Lower leg skin (tissue), 2 donors: ENCODE results near the genes C1orf21, HMCN1 and PLA2G4A.

- PRO-cap = no peak
- RAMPAGE, long total RNA, 2 experiments = no peak in any of the 2 experiments
Measured at GRCh38 chr1:183433691-183434167, 15.5 kb upstream of the NMNAT2 start.

GRCh38 chr1:183552388-183553022 is 37.8 kb downstream of the NCF2 start:
- PRO-cap = no peak
- RAMPAGE, long total RNA, 2 experiments = no peak in any of the 2 experiments

DNA sequence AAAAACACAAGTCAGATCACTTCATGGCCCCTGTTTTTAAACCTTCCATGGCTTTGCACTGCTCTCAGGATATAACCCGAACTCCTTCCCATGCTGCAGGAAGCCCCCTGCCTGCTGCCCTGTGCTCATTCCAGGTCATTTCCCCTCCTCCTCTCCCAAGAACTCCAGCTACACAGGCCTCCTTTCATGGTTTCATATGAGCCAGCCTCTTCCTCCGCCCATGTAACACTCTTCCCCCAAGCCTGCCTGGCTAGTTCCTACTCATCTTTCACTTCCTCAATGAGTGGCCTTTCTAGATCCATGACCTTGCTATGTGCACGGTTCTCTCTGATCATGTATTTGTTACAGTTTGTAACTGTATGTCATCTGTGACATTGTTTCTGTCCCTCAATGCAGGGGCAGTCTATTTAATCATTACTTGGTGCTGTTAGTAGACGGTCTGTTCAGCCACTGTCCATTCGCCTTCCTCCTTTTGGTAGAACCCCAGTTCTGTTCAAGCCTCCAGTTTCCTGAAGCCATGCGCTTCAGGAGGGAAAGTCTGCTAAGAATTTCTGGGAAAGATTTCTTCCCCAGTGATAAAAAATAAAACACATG is 3.2 kb upstream of the NCF2 start:
- PRO-cap = no peak
- RAMPAGE, long total RNA, 2 experiments = no peak in any of the 2 experiments

DNA sequence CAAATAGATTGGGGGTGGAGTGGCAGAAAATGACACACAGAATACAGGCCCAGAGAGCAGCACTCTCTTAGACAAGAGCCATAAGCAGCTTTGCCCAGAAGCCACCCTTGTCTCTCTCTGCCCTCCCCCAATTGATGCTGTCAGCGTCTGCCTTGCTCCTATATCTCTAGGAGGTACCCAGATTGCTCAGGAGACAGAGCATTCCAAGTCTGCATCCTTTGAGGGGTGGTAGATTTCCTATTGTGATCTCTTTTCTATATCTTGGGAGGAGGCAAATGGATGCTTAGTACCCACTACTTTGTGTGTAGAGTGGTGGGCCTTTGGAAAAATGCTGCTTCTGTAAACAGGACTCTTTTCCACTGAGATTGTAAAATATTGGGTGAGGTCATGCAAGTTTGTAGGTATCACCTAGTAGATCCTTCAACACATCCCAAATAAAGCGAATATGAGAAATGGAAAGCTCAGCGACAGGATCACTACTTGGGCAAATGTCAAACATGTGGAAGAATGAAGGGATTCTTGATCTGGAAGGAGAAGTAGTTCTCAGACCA is 1.9 kb downstream of the RGL1 start:
- PRO-cap = no peak
- RAMPAGE, long total RNA, 2 experiments = no peak in any of the 2 experiments

DNA sequence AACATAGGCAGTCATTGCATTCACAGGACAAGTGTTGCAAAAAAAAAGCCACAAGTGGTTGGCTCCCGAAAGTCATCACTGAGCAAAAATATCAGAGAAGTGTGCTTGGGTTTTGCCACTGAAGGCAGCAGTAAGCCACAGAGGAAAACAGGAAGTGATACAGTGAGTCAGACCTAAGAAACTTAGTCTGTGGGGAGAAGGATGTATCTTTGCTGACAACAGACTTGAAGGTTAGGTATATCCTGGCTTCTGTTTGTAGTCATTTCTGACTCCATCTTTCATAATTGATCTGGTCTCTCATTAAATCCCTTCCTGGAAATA is 80.9 kb downstream of the COLGALT2 start:
- PRO-cap = unidirectional peak, minus-strand start at position 80 of the sequence
- RAMPAGE, long total RNA, 2 experiments = no peak in any of the 2 experiments

- PRO-cap = no peak
- RAMPAGE, long total RNA, 2 experiments = no peak in any of the 2 experiments
Measured at GRCh38 chr1:184035035-184035238, 2.6 kb downstream of the COLGALT2 start.

DNA sequence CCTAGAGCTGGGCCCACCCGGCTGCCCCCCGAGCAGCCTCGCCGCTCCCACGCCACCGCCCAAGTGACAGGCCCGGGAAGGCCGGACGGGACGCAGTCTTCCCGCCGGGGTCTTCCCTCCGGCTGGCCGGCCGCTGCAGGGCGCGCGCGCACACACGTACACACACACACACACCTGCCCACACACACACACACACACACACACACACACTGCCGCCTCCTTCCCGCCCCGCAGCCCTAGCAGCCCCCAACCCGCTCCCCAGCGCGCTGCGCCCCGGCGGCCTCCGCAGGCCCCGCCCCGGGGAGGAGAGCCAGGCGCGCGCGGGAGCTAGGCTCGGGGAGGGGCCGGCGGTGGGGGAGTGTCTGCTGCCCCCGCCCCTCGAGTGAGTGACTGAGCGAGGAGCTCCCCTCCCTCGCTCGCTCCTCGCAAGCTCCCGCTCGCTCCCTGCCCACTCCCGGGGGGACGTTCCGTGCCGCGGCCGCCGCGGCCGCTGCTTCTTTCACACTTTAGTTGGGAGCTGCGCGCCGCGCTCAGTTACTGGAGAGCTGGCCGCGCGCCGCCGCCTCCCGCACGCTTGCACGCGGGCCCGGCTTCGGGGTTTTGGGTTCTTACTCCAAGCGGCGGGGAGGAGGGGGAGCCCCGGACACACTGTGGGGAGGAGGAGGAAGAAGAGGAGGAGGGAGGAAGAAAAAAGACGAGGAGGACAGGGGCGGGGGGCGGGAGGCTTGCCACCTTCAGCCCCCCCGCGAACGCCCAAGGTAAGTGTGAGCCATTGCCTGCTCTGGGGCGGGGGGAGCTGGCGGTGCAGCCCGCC is at the start of gene C1orf21:
C1orf21 (plus strand) TSS at position 419 of the 814 bp plus-strand sequence.
- PRO-cap = bidirectional peak, plus-strand start at position 451 of the sequence, minus-strand start at position 299 of the sequence
- RAMPAGE, long total RNA, 2 experiments = start-site peak on the plus strand in 2 of 2 experiments, centred at positions 439 to 471 of the sequence, 934 to 1,274 reads per replicate

GRCh38 chr1:184395860-184396338 is 9.1 kb downstream of the C1orf21 start:
- PRO-cap = no peak
- RAMPAGE, long total RNA, 2 experiments = start-site peak on the plus strand in 1 of 2 experiments, at chr1:184396076-184396281 at its widest, 13 reads per replicate

GRCh38 chr1:184518548-184519504 is 132.0 kb downstream of the C1orf21 start:
- PRO-cap = no peak
- RAMPAGE, long total RNA, 2 experiments = no peak in any of the 2 experiments

DNA sequence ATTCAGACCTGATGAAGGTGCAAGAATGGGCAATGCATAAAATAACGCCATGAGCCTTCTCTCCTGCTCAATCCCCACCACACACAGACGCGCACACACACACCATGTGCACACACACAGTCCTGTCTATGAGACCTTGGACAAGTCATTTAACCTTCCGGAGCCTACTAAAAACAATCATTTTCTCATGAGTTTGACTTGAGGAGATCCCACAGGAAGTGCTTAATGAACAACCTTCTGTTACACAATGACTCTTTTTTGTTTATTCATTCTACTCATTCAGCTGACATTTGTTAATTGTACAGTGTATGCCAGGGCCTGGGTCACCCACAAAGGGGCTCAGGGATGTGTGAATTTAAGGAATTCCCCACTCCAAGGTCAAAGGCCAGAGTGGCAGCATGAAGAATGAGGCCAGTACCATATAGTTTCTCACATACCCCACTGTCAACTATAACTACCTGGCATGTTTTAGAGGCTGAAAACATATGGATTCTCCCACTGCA is 125.3 kb downstream of the EDEM3 start:
- PRO-cap = no peak
- RAMPAGE, long total RNA, 2 experiments = no peak in any of the 2 experiments

- PRO-cap = no peak
- RAMPAGE, long total RNA, 2 experiments = no peak in any of the 2 experiments
Measured at GRCh38 chr1:184663898-184665160, 90.3 kb downstream of the EDEM3 start.

DNA sequence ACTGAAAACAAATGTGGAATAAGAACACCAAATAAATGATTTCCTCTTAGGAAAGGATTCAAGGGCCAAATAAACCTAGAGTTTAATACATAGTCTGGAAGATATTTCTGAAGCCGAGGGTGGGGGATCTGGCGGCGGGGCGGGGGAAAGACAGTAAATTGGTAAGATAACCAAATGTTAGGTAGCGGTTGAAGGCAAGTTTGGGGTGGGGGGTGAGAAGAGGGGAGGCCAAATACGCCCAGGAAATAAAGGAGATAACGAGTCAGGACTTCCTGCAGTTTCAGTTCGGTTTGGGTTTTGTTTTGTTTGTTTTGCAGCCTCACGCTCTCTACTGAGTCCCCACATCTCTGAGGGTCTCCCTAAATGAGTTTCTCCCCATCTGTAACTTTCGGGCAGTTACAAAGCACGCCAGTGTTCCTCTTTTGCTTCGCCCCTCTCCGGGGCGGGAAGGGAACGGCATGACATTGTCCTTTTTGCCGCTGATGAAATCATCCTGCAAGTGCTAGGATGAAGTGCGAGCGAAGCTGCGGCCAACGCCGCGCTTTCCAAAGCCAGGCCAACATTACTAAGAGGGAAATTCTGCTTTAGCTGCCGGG is 907 bp downstream of the NIBAN1 start:
- PRO-cap = bidirectional peak, plus-strand start outside the sequence, minus-strand start at position 439 of the sequence
- RAMPAGE, long total RNA, 2 experiments = no peak in any of the 2 experiments

DNA sequence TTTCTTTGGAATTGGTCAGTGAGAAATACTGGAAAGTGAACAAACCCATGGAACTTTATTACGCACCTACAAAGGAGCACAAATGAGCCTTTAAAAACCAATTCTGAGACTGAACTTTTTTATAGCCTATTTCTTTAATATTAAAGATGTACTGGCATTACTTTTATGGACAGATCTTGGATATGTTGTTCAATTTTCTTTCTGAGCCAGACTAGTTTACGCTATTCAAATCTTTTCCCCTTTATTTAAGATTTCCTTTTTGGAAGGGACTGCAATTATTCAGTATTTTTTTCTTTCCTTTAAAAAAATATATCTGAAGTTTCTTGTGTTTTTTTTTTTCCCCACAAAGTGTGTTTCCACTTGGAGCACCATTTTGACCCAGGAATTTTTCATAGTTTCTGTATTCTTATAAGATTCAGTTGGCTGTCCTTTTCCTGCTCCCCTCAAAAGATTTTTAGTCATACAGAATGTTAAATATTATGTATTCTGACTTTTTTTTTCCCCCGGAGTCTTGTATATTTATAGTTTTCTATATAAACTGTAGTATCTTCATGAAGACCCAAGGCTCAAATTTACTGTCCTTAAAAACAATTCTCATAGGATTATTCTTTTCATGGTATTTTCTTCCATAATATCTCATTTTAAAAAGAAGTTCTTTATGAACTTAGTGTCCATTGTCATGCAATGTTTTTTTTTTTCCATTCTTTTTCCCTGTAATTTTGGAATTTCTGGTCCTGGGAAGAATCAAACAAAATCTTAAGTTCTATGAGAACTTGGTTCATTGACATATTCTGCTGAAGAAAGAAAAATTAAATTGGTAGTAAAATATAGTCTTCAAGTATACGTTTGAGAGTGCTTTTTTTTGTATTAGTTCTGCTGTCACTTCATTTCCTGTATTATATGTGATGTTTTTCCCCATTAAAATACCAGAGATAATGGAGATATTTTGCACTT is 55.1 kb downstream of the RNF2 start:
- PRO-cap = no peak
- RAMPAGE, long total RNA, 2 experiments = no peak in any of the 2 experiments

GRCh38 chr1:185566912-185567486 is 167.2 kb upstream of the HMCN1 start:
- PRO-cap = no peak
- RAMPAGE, long total RNA, 2 experiments = no peak in any of the 2 experiments

GRCh38 chr1:185734055-185734769 is at the start of gene HMCN1:
HMCN1 (plus strand) TSS chr1:185734391.
- PRO-cap = bidirectional peak, plus-strand start at chr1:185734391, minus-strand start at chr1:185734234
- RAMPAGE, long total RNA, 2 experiments = no peak in any of the 2 experiments

- PRO-cap = no peak
- RAMPAGE, long total RNA, 2 experiments = no peak in any of the 2 experiments
Measured at GRCh38 chr1:186072910-186073647, 223.0 kb upstream of the PRG4 start.

DNA sequence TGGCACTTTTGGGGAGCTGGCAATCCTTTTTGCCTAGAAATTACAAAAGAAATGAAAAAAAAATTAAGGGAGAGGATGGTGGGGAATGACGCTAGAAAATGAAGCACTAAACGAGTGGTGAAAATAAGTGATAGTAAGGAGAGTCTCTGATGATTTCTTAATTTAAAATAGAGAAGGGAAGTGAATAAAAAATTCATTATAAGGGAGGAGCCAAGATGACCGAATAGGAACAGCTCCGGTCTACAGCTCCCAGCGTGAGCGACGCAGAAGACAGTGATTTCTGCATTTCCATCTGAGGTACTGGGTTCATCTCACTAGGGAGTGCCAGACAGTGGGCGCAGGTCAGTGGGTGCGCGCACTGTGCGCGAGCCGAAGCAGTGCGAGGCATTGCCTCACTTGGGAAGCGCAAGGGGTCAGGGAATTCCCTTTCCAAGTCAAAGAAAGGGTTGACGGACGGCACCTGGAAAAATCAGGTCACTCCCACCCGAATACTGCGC is 43.0 kb downstream of the PTGS2 start:
- PRO-cap = no peak
- RAMPAGE, long total RNA, 2 experiments = no peak in any of the 2 experiments

- PRO-cap = no peak
- RAMPAGE, long total RNA, 2 experiments = no peak in any of the 2 experiments
Measured at GRCh38 chr1:186637627-186638248, 42.5 kb downstream of the PTGS2 start.

DNA sequence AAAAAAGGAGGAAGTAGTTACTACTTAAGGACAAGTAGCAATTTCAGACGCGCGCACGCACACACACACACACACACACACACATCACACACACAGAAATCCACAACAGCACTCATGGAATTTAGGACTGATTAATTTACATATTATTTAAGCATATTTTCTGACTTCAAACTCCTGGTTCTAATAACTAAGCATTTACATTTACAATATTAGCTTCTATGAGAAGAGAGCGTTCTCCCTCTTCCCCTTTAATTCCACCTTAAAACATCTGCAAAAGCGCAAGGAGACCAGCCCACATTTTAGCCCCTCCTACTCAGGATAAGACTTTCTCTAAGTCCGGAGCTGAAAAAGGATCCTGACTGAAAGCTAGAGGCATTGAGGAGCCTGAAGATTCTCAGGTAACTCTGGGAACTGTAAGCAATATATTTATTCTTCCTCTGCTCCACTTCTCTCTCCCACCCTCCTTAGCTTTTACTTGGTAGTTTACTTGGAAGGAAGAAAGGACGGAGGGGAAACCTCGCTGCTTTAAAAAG is at the start of gene PLA2G4A:
PLA2G4A (plus strand) TSS at position 312 of the 533 bp plus-strand sequence.
- PRO-cap = bidirectional peak, plus-strand start at position 353 of the sequence, minus-strand start at position 255 of the sequence
- RAMPAGE, long total RNA, 2 experiments = start-site peak on the plus strand in 2 of 2 experiments, centred at positions 339 to 341 of the sequence, 55 to 87 reads per replicate

DNA sequence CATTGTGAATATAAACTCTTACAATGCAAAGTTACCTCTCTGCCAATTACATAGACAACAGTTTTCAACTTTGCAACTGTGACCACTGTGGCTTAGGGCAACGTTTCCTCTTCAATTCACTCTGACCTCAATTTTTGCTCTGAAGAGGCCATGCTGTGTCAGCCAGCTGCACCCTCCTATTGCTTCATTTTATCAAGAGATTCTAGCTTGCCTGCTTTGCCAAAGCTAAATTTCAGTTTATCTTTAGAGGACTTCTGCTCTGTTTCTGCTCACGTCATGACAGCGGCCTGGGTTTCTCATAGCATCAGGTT is 154.5 kb downstream of the PLA2G4A start:
- PRO-cap = no peak
- RAMPAGE, long total RNA, 2 experiments = no peak in any of the 2 experiments